Measurements from ENCODE around the genes RASL10B, GAS2L2, C17orf50, MMP28 and LYZL6.

DNA sequence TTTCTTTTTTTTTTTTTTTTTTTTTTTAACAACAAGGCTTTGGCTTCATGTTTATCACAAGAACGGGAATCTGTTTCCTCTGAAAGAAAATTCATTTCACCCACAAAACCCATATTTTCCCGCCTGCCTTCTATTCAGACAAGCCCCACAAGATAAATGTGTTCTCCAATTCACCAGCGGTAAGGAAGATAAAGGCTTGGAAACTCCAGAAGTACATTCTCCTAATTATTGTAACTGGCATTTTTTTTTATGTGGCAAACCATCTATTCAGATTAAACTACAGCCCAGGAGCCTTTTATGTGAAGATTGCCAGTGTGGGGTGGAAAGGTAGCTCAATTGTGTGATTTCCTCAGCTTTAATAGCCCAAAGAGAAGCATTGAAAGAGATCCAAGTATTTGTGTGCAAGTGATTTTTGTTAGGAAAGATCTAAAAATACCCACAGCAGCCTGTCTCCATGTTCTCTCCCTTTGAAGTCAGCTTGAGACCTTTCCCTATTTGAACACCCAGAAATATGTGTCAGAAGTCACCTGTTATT is 451.4 kb upstream of the CCL2 start:
- PRO-cap: no peak

GRCh38 chr17:34248658-34249232 is 6.3 kb upstream of the CCL2 start:
- PRO-cap: no peak

DNA sequence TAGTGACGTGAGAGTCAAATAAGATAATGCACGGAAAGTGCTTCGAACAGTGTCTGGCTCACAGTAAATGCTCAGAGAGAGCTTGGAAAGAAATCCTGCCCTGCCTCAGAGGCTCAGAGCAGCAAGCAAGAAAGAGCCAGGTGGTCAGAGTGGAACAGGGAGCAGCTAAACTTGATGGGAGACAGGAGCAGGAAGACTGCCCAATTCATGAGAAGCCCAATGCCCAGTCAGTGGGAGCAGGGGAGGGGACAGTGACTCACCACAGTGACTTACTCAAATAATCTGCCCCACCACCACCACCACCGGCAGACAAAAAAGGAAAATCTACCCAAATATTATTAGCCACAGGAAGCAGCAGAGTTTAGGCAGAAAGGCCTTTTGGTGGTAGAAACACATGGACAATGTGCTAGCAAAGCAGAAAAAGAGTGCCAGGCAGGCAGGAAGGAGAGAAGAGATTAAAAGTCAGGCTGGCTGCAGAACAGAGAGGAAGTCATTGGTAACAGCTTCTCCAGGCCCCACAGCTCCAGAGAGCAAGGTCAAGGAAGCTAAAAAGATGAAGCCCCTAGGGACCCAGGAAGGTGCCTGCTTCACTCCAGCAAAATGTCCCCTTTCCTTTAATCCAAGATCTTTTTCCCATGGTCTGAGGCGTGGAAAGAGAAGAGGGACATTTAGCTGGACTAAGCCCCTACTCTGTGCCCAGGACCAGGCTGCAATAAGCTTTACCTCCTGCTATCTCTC is 24.1 kb upstream of the CCL1 start:
- PRO-cap: no peak

DNA sequence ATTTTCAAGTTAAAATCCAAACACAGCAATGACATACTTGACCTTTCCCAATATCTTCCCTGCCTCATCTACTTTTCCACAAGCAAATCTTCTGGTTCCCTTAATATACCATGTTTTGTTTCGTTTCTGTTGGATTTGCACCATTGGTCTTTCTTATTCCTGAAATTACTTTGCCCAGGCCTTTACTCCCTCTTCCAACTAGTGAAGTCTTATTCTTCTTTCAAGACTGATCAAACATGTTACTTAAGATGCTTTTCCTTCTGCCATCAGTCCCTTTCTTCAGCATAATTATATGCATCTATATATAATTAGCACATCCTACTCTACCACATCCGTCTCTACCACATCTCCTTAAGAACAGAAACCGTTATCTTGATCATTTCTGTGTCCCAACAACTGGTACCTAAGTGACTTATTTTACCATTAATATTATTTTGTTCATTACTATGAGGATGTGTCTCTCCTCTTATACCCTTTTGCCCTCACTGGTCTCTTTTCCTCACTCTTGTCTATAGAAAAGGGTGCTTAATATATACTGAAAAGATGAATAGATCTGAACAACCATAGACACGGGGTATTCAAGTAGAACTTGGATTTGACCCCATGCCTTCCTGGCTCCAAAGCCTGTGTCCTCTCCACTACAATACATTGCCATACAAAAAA is 889 bp downstream of the CCT6B start:
- PRO-cap: no peak

DNA sequence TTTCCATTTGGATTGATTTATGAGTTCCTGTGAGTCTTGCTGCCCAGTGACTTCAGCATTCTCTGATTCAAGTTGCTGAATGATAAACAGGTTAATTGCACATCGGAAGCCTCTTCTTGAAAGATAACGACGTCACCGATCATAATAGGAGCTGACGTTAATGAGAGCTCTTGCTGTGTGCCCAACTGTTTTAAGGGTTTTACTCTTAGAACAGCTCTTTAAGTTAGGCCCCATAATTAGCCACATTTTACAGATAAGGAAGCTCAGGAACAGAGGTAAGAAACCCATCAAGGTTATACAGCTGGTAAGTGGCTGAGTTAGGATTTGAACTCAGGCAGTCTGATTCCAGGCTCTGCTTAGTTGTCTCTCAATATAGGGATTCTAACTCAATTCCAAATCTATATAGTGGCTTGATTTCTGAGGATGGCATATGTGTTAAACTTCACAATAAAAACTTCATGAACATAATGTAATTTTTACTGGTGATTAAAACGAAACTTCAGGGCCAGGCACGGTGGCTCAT is 1.6 kb downstream of the LIG3 start:
- PRO-cap: no peak

DNA sequence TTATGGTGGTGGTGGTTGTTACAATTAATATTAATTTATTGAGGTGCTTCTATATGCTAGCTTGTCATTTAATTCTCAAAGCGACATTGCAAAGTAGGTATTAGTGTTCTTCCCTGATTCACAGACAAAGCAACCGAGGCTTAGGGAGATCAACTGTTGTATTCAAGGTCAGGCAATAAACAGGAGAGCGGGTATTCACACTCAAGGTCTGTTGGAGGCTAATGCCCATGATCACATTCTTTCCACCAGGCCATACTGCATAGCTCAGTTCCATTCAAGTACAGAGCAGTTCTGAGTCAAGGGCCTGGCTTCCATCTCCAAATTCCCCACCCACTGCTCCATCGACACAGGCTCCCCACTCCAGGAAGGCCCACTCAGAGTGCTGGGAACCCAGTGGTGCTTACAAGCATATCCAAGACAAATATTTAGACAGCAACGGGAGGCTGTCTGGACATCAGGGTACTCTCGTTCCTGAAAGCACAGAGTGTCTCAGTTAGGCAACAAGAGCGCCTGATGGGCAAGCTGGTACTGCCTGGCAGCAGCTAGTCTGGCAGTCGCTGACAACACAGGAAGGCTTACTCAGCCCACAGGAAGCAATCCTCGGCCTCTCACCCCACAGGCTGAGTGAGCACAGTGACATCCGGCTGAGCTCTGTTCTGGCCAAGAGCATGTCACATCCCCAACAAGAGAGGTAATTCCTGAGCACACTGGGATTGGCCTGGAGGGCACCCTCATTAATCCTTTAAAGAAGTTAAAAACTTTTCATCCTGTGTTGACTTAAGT is 40.9 kb downstream of the RFFL start:
- PRO-cap: no peak

GRCh38 chr17:35059898-35060459 is 3.5 kb downstream of the RFFL start:
- PRO-cap: no peak

DNA sequence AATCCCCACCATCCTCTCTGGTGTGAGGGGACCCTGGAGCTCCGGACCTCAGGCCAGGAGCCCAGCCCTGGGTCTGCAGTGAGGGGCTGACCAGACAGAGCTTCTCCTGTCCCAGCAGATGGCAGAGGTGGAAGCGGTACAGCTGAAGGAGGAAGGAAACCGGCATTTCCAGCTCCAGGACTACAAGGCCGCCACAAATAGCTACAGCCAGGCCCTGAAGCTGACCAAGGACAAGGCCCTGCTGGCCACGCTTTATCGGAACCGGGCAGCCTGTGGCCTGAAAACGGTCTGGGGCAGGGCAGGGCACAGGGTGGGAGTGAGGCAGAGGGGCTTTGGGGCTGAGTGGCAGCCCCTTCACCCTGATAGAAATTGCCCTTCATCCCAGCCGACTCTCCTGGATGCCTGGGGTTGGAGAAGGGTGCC is 540 bp downstream of the UNC45B start:
- PRO-cap: no peak

DNA sequence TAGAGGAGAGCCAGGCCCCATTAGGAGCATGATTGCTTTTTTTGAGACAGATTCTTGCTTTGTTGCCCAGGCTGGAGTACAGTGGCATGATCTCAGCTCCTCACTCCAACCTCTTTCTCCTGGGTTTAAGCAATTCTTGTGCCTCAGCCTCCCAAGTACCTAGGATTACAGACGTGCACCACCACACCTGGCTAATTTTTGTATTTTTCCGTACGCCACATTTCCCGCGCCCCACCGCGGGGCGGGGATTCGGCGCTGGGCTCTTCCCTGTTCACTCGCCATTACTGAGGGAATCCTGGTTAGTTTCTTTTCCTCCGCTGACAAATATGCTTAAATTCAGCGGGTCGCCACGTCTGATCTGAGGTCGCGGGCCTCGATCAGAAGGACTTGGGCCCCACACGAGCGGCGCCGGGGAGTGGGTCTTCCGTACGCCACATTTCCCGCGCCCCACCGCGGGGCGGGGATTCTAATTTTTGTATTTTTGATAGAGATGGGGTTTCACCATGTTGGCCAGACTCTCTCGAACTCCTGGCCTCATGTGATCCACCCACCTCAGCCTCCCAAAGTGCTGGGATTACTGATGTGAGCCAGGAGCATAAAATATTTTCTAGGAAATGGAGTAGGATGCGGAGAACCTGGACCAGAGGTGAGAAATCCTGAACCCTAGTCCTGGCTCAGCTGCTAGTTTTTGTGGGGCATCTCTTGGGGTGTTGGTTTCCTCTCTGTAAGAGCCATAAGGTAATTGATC is 3.4 kb downstream of the UNC45B start:
- PRO-cap: unidirectional peak, minus-strand start at position 370 of the sequence

DNA sequence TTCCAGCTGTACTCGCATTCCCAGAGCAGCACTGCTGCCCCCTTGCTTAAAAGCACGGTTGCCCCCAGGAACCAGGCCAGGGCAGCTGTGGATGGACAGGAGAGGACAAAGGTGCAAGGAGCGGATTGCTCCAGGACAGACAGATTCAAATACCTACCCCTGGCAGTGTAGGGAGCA is 975 bp upstream of the SLFN12 start:
- PRO-cap: no peak

- PRO-cap: no peak
Measured at GRCh38 chr17:35533124-35533790, 4.2 kb downstream of the SLFN12L start.

DNA sequence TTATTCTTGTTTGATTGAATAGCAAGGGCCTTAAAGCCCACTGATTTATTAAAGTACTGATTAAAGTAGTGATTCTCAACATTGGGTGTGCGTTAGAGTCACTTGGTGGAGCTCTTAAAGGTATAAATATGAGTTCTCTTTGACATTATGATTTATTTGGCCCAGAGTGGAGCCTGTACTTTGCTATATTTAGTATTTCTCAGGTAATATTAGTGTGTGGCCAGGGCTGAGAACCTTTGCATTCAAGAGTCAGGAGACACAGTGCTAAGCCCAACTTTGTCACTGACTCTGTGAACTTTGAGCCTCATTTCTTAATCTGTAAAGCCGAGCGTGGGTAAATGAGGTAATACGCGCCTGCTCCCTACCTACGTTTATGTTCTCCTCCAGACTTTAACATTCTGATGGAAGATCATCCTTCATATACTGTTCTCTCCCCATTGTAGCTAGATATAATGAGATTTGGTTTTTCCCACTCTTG is 10.4 kb downstream of the AP2B1 start:
- PRO-cap: no peak

DNA sequence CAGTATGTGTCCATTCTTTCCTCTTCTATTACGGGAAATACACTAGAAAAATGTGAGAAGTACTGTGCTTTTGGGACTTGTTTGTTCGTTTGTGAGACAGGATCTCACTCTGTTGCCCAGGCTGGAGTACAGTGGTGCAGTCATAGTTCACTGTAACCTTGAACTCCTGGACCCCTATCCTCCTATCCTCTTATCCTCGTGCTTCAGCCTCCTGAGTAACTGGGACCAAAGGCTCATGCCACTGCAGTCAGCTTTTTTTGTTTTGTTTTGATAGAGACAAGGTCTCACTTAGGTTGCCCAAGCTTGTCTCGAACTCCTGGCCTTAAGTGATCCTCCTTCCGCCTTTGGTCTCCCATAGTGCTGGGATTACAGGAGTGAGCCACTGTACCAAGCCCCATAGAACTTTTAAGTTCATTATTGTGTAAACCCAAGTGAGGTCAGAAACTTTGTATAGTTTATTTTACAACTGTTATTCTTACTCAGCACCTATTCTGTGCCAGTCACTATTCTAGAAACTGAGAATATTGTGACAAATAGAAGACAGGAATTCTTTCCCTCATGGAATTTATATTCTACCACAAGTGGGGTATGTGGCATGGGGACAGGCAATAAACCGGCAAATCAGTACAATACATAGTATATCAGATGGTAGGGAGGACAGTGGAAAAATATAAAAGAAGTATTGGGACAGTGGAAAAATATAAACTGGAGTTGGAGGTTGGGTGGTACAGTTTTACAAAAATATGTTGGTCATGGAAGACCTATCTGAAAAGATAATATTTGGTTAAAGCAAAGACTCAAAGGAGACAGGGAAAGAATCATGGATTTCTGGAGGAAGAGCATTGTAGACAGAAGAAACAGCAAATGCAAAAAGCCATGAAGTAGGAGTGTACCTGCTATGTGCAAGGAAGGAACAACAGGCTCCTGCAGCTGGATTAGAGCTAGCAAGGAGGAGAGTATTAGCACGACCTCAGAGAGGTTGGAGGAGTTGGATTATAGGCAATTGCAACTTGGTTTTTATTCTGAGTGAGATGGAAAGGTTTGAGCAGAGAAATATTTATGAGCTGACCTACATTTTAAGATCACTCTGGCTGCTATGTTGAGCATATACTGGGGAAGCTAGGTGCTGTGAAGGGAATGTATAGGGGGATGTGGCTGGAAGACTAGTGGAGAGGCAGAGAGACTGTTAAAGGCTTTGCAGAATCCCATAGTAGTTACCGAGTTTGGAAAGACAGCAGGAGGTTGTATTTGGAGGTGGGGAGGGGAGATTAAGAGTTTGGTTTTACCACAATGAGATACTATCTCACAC is 29.5 kb upstream of the RASL10B start:
- PRO-cap: no peak

DNA sequence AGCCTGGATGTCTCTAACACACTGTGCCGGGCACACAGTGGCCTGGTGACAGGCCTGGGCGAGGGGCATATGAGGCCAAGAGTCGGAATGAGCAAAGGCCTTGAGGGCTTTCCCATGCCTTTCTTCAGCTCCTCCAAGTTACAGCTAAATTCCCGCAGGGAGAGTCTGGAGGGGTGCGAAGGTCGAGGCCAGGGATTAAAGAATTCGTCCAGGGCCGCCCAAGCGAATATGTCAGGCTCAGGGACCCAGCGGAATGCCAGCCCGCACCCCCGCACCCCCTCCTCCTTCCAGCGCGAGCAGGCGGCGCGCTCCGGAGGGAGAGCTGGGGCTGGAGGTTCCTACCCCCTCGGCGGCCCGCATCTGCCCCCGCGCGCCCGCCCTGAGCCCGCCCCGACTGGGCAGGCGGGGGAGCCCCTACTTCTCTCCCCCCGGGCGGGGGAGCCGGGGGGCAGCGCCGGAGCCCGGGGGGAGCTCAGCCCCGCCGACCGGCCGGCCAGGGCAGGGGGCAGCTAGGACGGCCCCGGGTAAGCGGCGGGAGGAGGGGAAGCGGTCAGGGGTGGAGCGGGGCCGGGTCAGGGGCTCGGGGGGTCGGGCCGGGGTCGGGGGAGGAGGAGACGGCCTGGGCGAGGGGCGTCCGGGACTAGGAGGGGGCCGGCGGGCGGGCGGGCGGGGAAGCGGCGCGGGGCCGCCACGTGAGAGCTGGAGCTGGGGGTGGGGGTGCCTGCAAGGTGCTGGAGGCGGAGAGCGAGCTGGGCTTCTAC is at the start of gene RASL10B:
Gene RASL10B, plus strand, starts transcription at position 285 of the 761 bp plus-strand sequence.
- PRO-cap: unidirectional peak, plus-strand start at position 306 of the sequence

DNA sequence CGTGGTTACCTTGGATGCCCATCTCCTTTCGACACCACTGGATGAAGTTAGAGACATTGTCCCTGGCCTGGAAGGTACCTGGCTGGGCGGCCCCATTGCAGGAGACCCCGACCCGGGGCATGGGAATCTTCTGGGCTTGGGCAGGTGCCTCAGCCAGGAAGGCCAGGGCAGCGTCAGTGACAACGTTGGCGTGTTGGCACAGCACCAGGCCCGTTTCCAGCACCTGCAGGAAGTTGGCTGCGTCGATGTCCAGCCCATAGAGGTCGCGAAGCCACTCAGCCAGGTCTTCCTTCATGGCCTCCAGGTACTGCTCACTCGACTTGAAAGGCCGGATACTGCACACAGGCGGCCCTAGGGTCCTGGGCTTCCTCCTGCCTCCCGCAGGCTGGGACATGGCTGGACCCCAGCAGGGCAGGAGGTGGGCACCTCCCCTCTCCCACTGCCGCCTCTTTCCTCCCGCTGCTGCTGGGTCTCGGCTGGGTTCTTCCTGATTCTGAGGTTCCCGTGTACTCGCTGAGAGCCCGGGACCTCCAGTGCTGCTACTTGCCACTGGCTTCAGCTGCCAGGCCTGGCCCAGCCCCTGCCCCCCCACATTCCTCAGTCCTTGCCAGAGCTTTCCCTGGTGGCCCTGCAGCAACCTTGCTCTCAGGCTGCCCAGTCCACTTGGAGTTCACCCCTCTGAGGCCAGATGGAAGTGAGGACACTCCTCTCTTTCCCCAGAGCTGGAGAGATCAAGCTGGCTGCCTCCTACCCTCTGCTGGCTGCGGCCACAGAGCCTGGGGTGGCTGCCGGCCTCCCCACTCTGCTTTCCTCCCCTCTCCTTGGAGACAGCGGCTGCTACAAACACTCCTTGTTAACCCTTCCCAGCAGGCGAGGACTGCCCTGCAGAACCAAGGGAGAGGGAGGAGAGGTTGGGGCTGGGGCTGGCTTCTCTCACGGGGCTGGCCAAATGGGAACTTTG is at the start of gene GAS2L2:
Gene GAS2L2, minus strand, starts transcription at position 783 of the 961 bp plus-strand sequence.
- PRO-cap: no peak

GRCh38 chr17:35760569-35760980 is at the start of gene C17orf50:
Gene C17orf50, plus strand, starts transcription at chr17:35760887.
- PRO-cap: no peak

GRCh38 chr17:35773217-35773659 is 12.6 kb downstream of the C17orf50 start:
- PRO-cap: no peak

DNA sequence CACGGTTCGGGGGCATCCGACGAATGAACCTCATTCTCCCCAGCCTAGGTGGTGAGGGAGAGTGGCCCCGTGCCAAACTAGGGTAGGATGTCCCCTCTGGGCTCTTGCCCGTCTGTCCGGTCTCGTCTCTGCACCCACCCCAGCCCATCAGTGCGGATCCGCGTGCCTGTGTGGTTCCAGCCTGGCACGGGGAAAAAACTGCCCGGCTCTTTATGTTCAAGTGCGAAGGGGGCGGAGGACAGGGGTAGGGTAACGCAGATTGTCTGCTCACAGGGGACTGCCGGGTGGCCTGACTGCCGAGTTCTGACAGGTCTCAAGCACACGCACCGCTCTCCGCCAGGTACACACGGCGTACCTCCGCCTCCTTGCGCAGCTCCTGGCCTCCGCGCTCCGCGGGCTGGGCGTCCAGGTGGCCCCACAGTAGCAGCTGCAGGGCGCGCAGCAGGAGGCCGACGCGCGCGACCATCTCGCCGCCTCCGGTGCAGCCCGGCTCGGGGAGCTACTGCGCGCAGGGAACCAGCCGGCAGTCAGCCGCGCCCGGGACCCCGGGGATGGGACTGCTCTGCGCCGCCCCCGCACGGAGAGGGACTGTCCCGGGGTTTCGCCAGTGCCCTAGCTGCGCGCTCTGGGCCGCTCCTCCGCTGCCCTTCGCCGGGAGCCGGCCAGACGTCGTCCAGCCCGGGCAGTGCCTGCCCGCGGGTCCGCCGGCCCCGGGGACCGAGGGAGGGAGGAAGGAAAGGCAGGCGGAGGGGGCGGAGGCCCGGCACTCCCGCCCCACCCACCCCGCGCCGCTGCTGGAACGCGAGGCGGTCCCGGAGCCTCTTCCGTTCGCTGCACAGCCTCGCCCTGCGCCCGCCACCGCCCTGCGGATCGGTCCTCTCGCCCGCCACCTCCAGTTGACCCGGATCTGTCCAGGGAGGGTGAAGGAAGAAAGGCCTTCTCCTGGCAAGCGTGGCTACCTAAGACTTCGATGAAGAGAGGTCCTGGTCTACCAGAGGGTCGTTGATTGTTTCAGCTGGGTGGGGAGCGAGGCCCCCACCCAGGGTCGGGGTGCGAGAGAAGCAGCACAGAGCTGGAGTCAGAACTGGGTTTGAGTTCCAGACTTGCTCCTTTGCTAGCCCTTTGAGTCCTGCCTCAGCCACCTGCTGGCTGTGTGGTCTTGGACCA is at the start of gene MMP28:
Gene MMP28, minus strand, starts transcription at position 730 of the 1,167 bp plus-strand sequence.
- PRO-cap: unidirectional peak, minus-strand start at position 687 of the sequence

DNA sequence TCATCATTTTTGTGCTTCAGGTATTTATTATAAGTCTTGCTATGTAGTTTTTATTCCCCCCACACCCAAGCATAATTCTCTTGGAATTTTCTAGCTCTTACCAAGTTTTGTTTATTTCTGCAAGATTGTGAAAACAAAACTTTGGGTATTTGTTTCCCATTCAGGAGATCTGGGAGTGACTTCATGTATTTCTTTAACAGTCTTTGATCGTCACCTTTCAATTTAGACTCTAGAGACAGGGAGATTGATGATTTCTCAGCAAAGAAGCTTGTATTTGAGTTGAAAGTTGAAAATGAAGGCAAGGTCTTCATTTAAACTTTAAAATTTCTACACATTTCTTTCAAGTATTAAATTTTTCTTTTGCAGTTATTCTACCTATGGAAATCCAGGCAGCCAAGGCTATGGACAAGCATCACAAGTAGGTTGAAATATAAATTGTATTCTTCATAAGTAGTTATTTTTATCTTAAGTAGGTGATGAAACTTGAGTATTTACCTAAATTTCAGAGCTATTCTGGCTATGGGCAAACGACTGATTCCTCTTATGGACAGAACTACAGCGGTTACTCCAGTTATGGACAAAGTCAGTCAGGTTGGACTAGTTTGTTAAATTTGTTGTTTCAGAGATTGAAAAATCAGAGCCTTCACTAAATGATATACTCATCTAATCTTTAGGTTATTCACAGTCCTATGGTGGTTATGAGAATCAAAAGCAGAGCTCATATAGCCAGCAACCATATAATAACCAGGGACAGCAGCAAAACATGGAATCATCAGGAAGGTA is 10.6 kb downstream of the TAF15 start:
- PRO-cap: no peak

- PRO-cap: no peak
Measured at GRCh38 chr17:35943507-35944072, at the start of gene LYZL6. Gene LYZL6, minus strand, starts transcription at chr17:35943713.